ENCODE measurements around a stretch of chr7.

DNA sequence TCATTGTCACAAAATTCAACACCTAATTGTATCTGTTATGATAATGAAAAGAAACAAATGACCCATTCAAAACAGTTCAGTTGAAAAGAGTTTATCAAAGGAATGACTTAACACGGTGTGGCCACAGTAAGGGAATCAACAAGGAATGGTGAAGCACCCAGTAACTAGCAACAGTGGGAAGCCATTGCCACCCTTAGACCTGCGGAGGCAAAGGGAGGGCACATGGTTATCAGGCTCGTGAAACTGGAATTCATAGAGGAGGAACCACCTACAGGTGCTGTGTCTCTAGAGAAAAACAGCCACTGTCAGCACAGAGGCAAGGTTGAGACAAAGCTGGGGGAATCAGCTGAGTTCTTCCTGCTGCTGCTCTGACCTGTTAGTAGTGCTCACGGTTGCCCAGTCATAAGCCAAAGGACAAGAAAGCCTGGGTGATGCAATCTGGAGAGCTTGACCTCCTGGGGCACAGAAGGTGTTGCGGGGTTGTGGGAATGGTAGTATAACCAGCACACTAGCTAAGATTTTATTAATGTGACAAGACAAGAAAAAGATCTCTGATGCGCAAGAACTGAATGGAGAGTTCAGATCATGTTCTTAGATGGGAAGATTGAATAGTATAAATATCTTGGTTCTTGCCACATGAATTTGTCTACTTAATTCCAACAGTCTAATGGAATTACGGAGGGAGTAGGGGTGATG, 110.1 kb downstream of the TPST1 start:
- RRBS: no CpG with 5 or more reads among the region's 7 CpGs
CAGE:
- cytosol, long polyA plus RNA: no peak
- long polyA plus RNA: no peak
- nucleus, long polyA plus RNA: no peak

DNA sequence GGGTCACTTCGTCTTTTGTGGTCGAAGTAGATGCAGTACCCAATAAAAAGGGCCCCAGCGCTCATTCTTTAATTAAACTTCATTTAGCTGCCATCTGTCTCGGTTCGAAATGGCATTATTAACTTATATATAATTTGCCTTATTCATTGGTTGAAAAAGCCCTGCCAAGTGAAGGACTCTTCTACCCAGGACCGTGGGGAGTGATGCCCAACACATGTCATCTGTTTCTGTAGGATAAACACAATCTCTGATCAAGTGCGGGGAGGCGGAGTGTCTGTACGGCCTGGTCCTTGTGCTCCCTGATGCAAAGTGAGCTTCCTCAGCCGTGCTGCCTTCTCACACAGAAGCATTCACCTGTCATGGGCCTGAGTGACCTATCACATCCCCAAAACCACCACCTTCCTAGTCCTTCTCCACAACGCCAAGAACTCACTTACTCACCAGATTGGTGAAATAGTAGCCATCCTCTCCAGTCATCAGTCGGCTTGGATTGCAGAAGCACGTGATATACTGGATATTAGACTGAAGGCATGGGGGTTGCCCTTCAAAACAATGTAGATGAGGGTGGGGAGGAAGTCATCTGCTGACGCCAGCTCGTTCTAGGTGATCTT, 74.4 kb upstream of the KCTD7 start:
- RRBS: no CpG with 5 or more reads among the region's 15 CpGs
CAGE:
- cytosol, long polyA plus RNA: no peak
- long polyA plus RNA: no peak
- nucleus, long polyA plus RNA: no peak

DNA sequence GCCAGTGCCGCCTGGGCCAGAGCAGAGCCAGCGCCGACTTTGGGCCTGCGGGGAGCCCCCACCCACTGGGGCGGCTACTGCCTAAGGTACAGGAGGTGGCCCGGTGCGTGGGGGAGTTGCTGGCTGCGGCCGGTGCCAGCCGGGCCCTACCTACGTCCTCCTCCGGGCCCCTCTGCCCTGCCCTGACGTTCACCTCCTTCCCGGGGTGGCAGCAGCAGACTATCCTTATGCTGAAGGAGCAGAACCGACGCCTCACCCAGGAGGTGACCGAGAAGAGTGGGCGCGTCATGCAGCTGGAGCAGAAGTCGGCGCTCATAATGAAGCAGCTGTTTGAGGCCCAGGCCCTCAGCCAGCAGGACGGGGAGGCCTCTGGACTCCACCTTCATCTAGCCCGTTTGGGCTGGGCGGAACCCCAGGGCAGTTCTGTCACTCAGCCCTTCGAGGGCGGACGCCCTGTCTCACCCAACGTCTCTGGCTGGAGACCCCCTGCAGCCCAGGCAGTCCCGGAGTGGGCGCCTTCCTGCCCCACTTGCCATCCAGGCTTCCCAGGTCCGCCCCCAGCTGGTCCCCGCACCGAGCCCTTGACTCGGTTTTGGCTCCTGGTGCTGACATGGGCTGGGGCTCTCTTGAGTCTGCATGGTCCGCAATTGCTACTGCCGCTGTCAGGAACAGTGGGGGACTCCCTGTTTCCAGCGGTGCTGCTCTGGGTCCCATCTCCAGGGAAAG, 71.5 kb upstream of the KCTD7 start:
- RRBS: 94% methylated on average over 2 of the region's 37 CpGs
CAGE:
- cytosol, long polyA plus RNA: no peak
- long polyA plus RNA: no peak
- nucleus, long polyA plus RNA: no peak

- RRBS: no CpG with 5 or more reads among the region's 9 CpGs
CAGE:
- cytosol, long polyA plus RNA: no peak
- long polyA plus RNA: no peak
- nucleus, long polyA plus RNA: no peak
Observed at GRCh38 chr7:66619082-66619500, 9.6 kb upstream of the KCTD7 start.

DNA sequence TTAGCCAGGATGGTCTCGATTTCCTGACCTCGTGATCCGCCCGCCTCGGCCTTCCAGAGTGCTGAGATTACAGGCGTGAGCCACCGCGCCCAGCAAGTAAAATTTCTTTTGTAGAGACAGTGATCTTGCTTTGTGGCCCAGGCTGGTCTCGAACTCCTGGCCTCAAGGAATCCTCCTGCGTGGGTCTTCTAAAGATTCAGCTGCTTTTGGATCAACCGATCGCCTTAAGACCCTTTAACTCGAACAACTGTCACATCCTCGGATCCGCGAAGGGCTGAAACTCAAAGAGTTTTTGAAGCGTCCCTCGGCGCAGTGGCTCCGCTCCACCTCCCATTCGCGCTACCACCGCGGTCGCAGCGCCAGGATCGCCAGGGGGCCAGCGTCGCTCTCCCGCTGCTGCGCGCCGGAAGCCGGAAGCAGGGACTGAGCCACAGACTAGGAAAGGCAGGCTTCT, 25.2 kb downstream of the KCTD7 start:
- RRBS: no CpG with 5 or more reads among the region's 34 CpGs
CAGE:
- cytosol, long polyA plus RNA: no peak
- long polyA plus RNA: no peak
- nucleus, long polyA plus RNA: no peak

GRCh38 chr7:66771678-66772174, 31.2 kb downstream of the RABGEF1 start:
- RRBS: no CpG with 5 or more reads among the region's 9 CpGs
CAGE:
- cytosol, long polyA plus RNA: no peak
- long polyA plus RNA: no peak
- nucleus, long polyA plus RNA: no peak

GRCh38 chr7:66859663-66860249, 61.3 kb upstream of the TMEM248 start:
- RRBS: no CpG with 5 or more reads among the region's 7 CpGs
CAGE:
- cytosol, long polyA plus RNA: no peak
- long polyA plus RNA: no peak
- nucleus, long polyA plus RNA: no peak

DNA sequence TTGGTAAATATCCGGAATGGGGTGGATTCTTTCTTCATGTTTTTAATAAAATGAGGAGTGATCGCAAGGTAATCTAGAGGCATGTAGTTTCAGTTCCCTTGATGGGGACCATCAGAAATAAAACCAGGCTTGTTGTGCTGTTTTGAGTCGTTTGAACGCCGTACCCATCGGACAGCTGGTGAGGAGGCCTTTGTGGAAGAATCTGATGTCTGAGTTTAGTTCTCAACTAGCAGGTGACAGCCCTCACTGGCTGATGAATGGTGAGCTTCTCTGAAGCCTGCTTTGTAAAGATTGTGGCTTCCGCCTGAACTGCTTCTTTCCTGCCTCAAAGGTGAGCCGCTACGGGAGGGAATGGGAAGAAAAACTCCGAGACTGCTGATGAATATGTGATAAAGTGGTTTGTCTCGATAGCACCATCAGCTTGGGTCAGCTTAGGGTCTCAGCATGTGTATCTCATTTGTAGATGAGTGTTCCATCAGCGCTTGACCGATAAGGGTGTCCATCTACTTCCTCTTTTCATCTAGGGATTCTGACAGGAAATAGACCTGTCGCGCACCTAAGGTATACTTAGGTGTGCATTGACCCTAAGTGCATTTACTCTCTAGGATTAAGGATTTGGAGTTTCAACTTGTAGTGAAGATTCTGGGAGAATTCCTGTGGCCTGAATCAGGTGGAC, 1.0 kb downstream of the TMEM248 start:
- RRBS: no CpG with 5 or more reads among the region's 15 CpGs
CAGE:
- cytosol, long polyA plus RNA: no peak
- long polyA plus RNA: no peak
- nucleus, long polyA plus RNA: no peak

DNA sequence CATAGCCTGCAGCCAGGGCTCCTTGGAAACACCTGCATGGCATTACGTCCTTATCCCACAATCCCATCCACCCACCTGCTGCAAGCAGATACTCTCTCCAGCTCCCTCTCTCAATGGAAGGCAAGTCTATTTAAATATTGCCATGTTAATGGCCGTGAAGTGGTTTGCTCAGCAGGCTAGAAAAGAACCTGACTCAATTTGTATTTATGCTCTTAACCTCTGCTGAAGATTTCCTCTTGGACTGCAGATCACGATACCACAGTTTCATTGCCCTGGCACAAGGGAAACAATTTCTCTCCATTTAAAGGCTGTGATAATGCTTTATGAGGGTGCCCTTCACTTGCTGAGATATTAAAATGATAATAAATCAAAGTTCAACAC, 137.0 kb downstream of the SPDYE21 start:
- RRBS: no CpG with 5 or more reads among the region's 3 CpGs
CAGE:
- cytosol, long polyA plus RNA: no peak
- long polyA plus RNA: no peak
- nucleus, long polyA plus RNA: no peak

- RRBS: no CpG with 5 or more reads among the region's 13 CpGs
CAGE:
- cytosol, long polyA plus RNA: no peak
- long polyA plus RNA: no peak
- nucleus, long polyA plus RNA: no peak
Observed at GRCh38 chr7:69534585-69534971, 63.7 kb upstream of the AUTS2 start.

- RRBS: no CpG with 5 or more reads among the region's 6 CpGs
CAGE:
- cytosol, long polyA plus RNA: no peak
- long polyA plus RNA: no peak
- nucleus, long polyA plus RNA: no peak
Observed at GRCh38 chr7:69656688-69657345, 58.5 kb downstream of the AUTS2 start.

GRCh38 chr7:69719485-69720099, 121.3 kb downstream of the AUTS2 start:
- RRBS: no CpG with 5 or more reads among the region's 2 CpGs
CAGE:
- cytosol, long polyA plus RNA: no peak
- long polyA plus RNA: no peak
- nucleus, long polyA plus RNA: no peak

DNA sequence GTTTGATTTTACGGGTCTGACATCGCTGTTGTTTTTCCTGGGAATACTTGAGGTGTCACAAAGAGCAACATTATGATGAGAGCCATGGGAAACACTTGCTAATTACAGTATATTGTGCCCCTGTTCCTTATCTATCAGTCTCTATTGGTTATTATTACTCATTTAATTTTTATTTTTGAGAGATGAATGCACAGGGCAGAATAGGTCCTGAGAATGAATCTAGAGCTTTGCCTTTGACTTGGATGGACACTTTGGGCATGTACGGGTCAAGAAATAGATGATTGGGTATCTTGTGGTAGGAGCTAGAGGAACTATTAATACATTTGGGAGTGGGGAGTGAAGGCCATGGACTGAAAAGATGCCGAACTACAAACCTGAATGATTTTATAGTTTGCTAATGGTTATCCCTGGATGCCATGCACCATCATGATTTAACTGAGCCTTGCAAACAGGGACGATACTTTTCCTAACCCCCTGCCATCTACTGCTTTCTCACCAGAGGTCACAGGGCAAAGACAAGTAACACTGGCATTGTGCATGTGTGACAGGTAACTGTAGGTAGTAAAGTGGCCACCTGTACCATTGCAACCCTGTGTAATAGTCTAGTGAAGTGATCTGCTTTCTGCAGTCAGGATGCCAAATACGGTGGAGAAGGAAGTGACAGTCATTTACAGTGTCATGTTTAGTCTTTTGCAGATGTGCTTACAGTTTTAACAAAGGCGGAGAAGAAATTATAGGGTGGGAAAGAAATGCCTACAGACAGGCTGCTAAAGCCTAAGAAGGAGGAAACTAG, 157.5 kb downstream of the AUTS2 start:
- RRBS: no CpG with 5 or more reads among the region's 7 CpGs
CAGE:
- cytosol, long polyA plus RNA: no peak
- long polyA plus RNA: no peak
- nucleus, long polyA plus RNA: no peak

- RRBS: no CpG with 5 or more reads among the region's 4 CpGs
CAGE:
- cytosol, long polyA plus RNA: no peak
- long polyA plus RNA: no peak
- nucleus, long polyA plus RNA: no peak
Observed at GRCh38 chr7:69962635-69963083, 364.4 kb downstream of the AUTS2 start.

DNA sequence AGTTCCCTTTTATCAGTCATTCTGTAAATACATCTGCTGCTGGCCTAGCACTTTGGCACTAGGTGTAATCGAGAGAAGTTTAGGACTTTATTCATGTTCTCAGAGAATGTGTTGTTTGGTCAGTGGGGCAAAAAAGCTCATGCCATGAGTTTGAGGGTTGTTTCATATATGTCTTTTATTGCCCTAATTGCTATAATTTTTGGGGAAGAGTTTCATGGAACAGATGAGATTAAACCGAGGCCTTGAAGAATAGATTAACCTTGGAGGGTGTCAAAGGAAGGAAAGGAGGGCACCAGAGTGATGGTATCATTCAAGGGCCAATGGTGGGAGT, 762.8 kb upstream of the GALNT17 start:
- RRBS: no CpG with 5 or more reads among the region's 2 CpGs
CAGE:
- cytosol, long polyA plus RNA: no peak
- long polyA plus RNA: no peak
- nucleus, long polyA plus RNA: no peak

DNA sequence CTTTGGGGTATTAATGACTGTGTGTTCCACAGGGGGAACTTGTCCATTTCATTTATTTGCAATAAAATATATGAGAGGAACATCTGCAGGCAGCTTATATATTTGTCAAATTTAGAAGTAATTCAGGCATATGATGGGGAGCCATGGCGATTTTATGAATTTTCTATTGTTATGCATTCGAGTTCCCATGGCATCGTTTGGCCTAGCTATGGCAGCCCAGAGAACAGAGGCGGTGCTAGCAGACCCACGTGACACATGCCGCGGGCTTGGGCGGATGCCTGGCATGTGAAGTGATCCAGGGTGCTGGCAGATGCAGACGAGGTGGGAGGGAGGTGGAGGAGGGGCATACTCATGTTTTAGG, 560.0 kb upstream of the GALNT17 start:
- RRBS: no CpG with 5 or more reads among the region's 9 CpGs
CAGE:
- cytosol, long polyA plus RNA: no peak
- long polyA plus RNA: no peak
- nucleus, long polyA plus RNA: no peak

DNA sequence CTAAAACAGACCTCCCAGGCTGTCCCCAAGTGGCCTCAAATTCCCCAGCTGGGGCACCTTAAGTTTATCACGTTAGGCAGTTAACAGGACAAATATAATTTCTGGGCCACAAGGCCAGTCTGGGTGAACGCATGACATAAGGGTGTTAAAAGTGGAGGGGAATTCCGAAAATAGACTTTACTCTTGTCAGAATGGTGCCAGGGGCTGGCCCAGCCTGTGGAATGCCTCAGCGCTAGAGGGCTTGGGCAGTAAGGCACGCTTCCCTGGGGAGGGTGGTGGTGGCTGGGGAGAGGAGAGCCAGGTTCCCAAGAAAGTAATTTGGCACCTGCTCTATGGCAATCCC, 463.4 kb upstream of the GALNT17 start:
- RRBS: no CpG with 5 or more reads among the region's 5 CpGs
CAGE:
- cytosol, long polyA plus RNA: no peak
- long polyA plus RNA: no peak
- nucleus, long polyA plus RNA: no peak

DNA sequence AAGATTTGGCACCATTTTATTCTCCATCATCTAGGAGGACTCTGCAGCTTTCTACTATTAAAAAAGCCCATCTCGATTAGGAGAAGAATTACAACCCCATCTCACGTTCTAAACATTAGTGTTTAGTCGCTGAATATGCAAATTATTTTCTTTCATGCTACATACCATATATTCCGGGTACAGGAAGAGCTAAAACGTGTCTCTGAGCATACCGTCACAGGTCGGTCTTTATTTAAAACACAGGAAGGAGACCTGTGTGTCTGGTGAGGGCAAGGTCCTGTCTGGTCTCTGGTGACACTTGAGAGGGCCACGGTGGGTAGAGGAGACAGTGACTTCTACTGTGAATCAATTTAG, 345.5 kb upstream of the GALNT17 start:
- RRBS: no CpG with 5 or more reads among the region's 8 CpGs
CAGE:
- cytosol, long polyA plus RNA: no peak
- long polyA plus RNA: no peak
- nucleus, long polyA plus RNA: no peak

DNA sequence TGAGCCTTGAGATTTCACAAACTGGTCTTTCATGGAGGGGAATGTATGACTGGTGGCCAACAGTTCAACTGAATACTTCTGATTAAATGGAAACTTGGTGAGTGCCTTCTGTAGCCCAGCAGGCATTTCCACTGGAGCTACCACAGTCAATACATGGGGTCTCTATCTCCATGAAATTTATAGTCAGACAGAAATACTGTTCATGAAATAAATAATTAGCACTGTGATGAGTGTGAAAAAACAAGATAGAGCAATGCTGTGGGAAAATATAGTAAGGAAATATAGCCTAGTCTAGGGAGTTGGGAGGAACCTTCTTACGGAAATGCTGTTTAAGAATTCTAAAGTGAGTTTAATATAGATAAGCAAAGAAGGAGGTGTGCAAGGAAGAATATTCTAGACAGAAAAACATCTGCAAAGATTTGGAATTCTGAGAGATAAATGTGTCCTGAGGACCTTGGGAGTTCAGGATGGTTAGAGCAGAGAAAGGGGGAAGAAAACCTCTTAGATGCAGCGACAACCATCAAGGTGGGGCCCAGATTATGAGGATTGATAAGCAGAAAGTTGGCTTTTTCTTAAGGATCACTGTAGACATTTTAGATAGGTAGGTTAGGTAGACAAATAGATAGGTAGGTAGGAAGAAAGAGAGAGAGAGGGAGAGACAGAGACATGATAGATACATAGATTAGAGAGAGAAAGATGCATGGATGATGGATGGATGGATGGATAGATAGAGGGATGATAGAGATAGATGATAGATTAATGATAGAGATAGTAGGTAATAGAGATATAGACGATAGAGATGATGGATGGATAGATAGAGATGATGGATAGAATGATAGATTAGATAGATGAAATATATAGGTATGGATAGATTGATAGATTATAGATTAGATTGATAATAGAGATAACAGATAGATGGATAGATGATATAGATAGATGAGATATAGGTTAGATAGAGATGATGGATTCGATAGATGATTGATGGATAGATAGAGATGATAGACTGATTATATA, 447.6 kb downstream of the GALNT17 start:
- RRBS: no CpG with 5 or more reads among the region's 4 CpGs
CAGE:
- cytosol, long polyA plus RNA: no peak
- long polyA plus RNA: no peak
- nucleus, long polyA plus RNA: no peak

GRCh38 chr7:72152477-72153302, 259.4 kb downstream of the CALN1 start:
- RRBS: no CpG with 5 or more reads among the region's 6 CpGs
CAGE:
- cytosol, long polyA plus RNA: no peak
- long polyA plus RNA: no peak
- nucleus, long polyA plus RNA: no peak

Data from SK-N-SH (cell line).